ENCODE measurements around a stretch of chr4.

- RRBS: no CpG with 5 or more reads among the region's 5 CpGs
Measured at GRCh38 chr4:40500927-40501247, 128.8 kb downstream of the RBM47 start.

DNA sequence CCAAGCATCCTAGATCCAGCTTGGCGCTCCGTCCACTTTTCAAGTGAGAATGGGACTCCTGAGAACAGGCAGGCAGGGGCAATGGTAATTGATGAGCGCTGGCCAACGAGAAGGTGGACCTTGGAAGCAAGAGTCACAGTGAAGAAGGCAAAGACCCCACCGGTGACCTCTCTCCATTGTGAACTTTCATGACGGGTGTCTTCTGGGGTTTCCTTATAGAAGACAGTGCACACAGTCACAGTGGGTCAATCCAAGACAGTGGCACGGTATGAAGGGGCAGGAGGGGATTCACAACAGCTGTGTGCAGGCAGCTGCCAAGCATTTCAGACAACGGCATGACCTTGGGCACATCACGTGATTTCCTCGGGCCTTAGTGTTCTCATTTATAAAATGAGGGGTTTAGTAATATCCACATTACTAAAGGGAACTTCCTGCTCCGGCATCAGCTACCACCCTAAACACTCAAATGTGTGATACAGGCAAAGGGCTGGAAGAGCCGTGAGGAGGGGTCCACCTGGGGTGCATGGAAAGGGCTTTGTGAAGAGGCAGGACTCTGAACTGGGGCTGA is 43.0 kb downstream of the RBM47 start:
- RRBS: no CpG with 5 or more reads among the region's 12 CpGs

DNA sequence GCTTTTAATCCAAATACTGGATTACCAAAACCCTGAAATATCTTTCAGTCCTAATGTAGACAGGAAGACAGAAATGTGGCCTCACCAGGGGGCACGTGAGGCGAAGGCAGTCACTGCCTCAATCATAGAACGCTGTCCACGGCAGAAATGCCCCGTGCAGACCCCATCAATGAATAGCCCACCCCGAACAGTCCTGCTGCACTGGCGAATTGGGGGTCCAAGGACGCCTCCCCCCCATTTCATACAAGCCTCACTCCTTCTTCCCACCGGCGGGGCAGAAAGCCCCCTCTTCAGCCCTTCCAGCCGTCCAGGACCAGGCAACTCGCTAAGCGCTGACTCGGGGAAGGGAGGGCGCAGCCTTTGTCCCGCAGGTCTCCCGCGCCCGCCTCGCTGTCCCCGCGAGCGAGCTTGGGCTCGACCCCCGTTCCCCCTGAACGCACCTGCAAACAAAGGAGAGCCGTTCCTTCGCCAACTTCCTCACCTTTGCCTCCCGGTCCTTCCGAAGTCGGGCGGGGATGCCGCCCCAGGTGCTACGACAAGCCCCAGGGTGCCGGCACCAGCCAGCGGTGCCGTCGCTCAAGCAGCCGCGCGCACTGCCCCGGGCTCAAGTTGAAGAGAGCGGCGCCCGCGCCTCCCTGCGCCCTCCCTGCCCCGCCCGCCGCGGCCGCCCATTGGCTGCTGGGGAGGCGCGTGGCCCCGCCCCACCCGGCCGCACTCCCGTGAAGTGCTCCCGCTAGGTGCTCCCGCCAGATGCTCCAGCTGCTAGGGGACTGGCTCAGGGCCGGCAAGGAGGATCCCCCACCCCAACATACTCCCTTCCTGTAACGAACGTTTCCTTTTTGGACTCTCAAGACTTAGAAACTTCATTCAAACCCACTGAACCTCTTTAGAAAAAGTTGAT is 107.0 kb downstream of the NSUN7 start:
- RRBS: 2% methylated on average over 19 of the region's 63 CpGs

- RRBS: 54% methylated on average over 3 of the region's 13 CpGs
Measured at GRCh38 chr4:40953656-40954576, 204.2 kb downstream of the NSUN7 start.

GRCh38 chr4:41050595-41051322 is 163.6 kb downstream of the APBB2 start:
- RRBS: no CpG with 5 or more reads among the region's 8 CpGs

- RRBS: no CpG with 5 or more reads among the region's 3 CpGs
Measured at GRCh38 chr4:41144036-41144329, 70.4 kb downstream of the APBB2 start.

DNA sequence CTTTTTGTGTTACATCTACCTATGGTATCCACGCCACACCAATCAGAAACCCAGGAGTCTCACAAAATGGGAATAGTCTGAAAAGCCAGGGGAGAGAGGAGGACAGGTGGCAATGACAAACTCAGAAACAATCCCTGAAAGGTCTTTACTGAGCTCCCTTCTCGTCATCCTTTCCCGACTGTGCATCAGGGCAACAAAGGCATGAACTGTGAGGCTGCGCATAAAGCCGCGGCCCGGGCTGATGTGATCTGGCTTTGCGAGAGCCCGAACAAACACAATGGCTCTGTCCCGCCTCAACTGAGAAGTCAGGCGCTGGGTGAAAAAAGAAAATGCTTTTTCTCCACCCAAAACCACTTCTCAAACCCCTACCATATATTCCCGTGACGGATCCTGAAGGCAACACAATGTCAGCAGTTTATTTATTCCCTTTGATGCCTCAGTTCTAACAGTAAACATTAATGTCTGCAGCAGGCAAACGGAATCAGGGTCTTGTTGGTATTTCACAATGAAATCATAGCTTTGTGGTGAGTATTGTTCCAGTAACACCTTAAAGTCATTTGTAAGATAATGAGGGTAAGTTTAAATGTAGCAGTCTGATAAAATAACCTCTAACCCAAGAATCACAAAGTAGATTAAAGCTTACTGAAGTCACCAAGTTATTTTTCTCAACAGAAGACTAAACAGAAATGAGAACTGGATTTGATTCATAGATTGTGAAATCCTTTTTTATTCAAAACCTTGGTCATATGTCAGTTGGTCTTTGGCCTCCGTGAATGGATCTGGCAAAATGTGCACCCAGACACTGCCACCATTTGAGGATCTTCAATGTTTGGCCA is 67.5 kb downstream of the APBB2 start:
- RRBS: no CpG with 5 or more reads among the region's 15 CpGs

DNA sequence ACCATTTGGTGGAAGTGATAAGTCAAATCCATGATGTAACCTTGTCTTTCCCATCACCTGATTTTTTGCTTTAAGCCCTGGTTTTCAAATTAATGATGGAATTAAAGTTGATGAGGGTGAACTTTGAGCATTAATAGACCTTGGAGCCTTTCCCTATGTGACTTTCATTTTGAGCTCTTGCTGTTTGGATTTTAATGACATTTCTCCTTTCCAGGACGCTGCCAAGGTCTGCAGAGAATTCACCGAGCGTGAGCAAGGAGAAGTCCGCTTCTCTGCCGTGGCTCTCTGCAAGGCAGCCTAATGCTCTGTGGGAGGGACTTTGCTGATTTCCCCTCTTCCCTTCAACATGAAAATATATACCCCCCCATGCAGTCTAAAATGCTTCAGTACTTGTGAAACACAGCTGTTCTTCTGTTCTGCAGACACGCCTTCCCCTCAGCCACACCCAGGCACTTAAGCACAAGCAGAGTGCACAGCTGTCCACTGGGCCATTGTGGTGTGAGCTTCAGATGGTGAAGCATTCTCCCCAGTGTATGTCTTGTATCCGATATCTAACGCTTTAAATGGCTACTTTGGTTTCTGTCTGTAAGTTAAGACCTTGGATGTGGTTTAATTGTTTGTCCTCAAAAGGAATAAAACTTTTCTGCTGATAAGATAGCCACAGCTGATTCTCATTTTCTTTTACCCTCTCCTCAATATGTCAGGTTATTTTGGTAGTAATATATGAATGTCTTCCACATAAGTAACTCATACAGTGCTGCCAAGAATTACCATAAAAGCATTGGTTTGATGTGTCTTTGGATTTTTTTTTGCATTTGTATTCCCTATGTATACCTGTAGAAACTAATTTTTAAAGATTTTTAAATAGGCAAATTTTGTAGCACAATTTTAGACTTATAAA is 11.3 kb downstream of the UCHL1 start:
- RRBS: no CpG with 5 or more reads among the region's 8 CpGs

DNA sequence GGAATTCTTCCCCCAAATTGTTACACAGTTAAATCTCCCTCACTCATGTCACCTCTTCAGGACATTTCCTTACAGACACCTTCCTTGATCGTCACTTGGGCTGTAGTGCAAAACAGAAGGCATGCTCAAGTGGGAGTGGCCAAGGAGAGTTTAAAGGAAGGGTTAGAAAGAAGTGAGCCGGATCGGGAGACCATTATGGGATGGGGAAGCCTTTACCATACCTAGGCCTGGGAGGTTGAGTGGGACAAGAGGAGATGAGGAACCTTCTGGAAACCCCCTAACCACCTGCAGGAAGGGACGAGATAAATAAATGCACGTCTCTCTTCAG is 102.7 kb downstream of the UCHL1 start:
- RRBS: no CpG with 5 or more reads among the region's 5 CpGs

GRCh38 chr4:41507838-41508231 is 30.1 kb upstream of the LIMCH1 start:
- RRBS: no CpG with 5 or more reads among the region's 3 CpGs

- RRBS: no CpG with 5 or more reads among the region's 9 CpGs
Measured at GRCh38 chr4:41612475-41613238, 74.7 kb downstream of the LIMCH1 start.

DNA sequence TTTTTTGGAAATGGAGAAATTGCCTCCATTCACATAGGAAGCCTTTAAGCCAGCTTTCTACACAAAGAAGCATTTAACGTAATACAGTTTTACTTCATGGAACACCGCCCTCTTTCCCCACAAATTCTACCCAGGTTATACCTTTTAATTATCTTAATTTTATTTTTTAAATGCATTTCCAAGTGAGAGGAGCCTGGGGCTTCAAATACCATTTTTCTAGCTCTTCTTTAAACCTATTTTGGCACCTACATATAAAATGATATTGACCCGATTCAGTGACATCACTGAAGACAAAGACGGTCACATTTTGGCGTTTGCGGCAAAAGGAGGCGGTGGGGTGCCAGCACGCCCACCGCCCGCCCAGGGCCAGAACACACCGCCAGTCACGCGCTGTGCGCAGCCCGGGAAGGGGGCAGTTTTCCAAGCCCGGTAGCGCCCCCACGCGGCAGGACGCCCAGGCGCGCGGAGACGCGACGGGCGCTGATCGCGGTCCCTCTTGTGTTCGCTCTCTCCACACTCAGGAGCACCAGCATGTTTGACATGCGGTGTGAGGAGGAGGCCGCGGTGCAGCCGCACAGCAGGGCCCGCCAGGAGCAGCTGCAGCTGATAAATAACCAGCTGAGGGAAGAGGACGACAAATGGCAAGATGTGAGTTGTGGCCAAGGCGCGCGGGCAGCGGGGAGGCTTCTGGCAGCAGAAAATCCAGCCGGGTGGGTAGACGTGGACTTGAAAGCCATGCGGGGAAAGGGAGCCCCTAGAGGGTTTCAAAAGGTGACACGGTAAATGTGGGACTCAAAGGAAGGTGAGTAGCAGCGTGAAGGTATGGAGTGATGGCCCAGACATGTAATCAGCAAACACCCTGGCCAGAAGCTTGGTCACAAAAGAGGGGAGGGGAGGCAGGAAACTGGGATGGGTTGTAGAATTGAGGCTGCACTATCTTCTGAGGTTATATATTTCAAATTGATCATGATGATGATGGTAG is 104.3 kb downstream of the PHOX2B start:
- RRBS: no CpG with 5 or more reads among the region's 45 CpGs

GRCh38 chr4:41881234-41881560 is 54.0 kb upstream of the TMEM33 start:
- RRBS: 1% methylated on average over 13 of the region's 21 CpGs

DNA sequence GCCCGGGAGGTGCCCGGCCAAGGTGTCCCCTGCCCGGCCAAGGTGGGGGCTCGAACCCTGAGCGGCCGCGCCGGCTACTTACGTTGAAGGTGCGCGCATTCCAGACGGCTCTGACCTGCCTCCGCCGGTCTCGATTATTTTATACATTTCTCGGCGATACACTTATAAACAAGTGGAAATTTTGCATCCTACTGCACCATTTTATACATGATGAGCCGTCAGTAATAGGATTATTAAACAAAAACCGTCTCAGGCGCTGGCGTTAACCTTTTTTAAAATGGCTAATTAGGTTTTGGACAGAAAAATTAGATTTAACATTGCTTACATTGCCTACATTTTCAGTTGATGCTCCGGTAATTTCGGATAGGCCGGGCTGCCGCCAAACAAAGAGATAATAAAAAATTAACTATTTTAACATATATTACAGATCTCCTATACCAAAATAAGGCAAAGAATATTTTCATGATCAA is 52.8 kb upstream of the TMEM33 start:
- RRBS: 3% methylated on average over 11 of the region's 25 CpGs

DNA sequence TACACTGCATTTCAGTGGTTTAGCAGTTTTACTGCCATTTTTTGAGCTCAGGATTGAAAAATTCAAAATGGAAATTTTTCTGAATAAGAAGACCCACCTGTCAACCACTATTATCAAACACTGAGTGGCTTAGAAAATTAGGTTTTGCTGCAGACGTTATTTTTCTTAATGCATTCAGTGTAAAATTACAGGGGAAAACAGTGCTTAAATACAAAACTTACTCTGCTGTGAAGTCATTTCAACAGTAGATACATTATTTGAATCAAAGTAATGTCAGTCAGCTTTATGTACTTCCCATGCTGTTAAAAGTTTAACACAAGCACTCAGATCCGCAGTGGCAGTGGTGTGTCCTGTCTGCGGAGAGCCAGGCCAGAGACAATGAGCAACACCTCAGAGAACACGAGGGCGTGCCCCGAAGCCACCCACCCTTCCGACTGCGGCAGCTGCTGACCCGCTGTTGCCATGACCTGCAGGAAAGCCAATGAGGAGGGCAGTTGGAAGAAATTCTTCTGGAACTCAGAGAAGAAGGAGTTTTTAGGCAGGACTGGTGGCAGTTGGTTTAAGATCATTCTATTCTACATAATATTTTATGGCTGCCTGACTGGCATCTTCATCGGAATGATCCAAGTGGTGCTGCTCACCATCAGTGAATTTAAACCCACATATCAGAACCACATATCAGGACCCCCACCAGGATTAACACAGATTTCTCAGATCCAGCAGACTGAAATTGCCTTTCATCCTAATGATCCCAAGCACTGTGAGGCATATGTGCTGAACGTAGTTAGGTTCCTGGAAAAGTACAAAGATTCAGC is 38.6 kb downstream of the SLC30A9 start:
- RRBS: no CpG with 5 or more reads among the region's 11 CpGs

DNA sequence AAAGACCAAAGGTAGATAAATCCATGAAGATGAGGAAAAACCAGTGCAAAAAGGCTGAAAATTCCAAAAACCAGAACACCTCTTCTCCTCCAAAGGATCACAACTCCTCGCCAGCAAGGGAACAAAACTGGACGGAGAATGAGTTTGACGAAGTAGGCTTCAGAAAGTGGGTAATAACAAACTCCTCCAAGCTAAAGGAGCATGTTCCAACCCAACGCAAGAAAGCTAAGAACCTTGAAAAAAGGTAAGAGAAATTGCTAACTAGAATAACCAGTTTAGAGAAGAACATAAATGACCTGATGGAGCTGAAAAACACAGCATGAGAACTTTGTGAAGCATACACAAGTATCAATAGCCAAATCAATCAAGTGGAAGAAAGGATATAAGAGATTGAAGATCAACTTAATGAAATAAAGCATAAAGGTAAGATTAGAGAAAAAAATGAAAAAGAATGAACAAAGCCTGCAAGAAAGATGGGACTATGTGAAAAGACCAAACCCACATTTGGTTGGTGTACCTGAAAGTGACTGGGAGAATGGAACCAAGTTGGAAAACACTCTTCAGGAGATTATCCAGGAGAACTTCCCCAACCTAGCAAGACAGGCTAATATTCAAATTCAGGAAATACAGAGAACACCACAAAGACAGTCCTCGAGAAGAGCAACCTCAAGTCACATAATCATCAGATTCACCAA is 52.9 kb downstream of the SLC30A9 start:
- RRBS: no CpG with 5 or more reads among the region's 5 CpGs

GRCh38 chr4:42339788-42340650 is 57.3 kb upstream of the SHISA3 start:
- RRBS: no CpG with 5 or more reads among the region's 8 CpGs

GRCh38 chr4:42397797-42398722 is 772 bp downstream of the SHISA3 start:
- RRBS: 2% methylated on average over 24 of the region's 84 CpGs

DNA sequence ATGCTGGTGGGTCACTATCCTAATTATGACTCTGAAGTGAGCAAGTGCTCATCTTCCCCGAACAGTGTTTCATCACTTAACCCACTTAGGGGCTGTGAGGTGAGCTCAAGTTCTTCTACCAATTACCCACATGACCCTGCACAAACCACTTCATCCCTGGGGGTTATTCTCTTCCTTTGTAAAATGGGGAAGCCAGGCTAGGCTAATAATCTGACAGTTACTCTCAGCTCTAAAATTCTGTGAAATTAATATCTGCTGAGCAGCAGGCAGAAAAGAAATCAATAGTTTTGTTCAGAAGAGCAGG is 24.3 kb downstream of the ATP8A1 start:
- RRBS: no CpG with 5 or more reads among the region's 1 CpG

Measured in renal cortical epithelial cell (primary cell).